Camera-type eye (tissue), 1 donor: ENCODE measurements around the genes HTR4 and ADRB2.

DNA sequence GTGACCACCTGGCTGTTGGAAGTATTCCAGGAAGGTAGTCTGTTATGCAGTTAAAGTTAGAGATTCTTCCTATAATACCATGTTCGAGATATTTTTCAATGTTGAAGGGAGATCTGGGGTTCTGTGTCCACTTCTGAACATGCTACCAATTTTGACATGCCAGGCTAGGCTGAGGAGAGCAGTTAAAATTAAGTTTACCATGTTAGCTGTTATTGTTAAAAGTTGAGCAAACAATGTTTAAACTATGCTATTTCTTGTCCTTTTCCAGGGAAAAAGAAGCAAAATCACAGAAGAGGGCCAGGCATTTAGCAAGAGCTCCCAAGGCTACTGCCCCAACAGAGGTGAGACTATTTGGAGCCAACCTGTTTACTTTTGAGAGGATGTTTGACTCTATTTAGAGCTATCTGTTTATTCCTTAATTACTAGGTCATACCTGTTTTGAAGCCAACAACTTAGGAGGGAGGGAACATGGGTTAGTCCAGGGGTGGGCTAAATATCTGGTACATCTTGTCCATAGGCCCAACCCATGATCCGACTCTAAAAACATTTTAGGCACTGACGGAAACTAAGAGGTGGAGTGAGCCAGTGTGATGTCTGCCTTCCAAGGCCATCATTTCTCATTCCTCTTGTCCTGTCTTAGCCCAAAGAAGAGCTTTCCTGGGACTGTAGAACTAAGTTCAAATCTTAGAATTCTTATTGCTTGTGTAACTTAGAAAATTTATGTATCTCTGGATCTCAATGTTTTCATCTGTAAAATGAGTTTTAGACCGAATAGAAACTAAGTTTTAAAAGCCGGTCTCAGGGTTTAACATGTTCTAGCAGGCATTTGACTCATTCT, 8.3 kb downstream of the SPINK5 start:
- RAMPAGE, long total RNA = no peak

DNA sequence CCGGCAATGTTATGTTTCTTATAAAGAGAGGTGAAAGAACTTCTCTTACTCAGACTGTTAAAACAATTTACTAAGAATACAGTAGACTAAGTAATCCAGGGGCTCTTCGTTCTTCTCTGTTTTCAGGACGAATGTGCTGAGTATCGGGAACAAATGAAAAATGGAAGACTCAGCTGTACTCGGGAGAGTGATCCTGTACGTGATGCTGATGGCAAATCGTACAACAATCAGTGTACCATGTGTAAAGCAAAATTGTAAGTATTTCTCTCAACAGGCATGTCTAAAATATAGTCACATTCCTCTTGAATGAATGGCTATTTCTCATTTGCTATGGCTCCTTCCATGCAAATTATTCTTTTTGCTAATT, 50.1 kb upstream of the SPINK14 start:
- RAMPAGE, long total RNA = no peak

- RAMPAGE, long total RNA = no peak
Measured at GRCh38 chr5:148453431-148453905, 69.7 kb downstream of the FBXO38 start.

DNA sequence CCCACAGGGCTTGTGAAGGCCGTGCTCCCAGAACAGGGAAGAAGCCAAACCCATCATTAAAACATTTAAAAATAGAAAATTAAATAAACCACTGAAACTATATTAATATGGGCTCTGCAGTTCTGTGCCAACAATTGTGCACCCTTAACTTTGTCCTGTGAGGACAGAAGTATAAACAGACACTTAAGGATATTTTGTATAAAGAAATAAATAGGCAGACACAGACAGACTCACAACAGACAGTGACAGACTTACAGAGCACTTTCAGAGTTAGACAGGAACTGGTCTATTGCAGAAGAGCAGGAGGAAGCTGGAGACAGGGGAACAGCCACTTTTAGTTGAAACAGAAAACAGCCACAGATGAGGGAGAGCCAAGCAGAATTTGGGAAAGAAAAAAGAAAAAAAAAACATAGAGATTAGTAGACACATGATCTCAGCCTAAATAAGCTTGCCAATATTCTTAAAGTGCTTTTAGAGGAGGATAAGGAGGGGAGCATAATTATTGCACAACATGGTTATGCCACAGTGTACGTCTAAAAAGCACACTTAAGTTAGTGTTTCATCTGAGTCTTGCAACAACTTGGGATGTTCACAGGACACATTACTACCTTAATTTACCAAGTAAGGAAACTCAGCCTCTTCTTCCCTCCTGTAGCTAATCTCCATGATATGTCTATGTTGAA, 82.0 kb downstream of the FBXO38 start:
- RAMPAGE, long total RNA = no peak

DNA sequence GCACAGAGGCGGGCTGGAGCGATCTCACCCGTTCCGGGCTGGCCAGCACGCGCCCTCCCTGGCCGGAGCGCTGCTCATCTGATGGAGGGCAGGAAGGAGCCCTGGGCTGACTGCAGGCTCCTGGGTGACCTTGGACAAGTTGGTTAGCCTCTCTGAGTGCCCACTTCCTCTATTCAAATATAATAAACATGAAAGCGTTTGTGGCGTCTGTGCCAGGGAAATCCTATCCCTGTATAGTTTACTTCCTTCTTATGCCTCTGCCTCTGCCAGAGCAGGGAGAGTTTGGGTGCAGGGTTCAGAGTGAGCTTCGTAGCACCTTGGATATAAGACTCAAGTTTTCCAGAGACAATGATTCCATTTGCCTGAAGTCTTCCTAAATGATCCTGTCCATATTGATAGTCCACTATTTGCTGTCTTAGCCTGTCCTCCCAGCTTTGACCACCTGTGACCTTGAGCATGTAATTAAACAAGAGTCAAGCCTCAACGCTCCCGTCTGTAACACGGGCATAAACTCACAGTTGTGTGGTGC, at the start of gene HTR4:
Gene HTR4, minus strand, starts transcription at position 80 of the 529 bp plus-strand sequence.
- RAMPAGE, long total RNA = no peak

DNA sequence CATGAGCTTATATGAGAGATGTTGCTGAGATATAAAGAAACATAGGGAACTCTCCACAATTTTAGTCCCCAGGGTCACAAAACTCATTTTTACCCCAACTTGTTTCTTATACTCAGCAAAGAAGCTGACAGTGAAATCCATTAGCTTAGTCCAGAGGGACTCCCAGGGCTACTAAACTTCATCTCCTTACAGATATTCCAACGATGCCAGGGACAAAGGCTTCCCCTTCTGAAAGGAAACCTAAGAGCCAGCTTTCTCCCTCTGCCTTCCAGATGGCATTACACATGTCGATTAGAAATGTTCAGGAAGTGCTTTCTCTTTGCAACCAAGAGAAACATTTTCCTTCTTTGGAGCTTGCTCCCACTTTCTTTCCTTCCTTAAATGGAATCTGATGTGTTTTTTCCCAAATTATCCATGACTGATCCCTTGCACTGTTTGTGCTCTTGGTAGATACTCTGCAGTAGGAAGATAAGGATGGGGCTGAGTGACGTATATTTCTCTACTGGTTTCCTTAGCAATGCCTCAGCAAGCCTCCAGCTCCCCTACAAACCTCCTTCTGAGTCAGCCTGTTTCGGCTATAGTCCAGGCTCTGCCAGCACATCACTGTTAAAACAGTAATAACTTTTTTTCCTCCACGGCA, 42.9 kb upstream of the HTR4 start:
- RAMPAGE, long total RNA = no peak

- RAMPAGE, long total RNA = start-site peak on the plus strand at chr5:148826593-148826632, 21 reads
Measured at GRCh38 chr5:148825966-148826887, at the start of gene ADRB2. Gene ADRB2 (plus strand): TSS chr5:148826611.

DNA sequence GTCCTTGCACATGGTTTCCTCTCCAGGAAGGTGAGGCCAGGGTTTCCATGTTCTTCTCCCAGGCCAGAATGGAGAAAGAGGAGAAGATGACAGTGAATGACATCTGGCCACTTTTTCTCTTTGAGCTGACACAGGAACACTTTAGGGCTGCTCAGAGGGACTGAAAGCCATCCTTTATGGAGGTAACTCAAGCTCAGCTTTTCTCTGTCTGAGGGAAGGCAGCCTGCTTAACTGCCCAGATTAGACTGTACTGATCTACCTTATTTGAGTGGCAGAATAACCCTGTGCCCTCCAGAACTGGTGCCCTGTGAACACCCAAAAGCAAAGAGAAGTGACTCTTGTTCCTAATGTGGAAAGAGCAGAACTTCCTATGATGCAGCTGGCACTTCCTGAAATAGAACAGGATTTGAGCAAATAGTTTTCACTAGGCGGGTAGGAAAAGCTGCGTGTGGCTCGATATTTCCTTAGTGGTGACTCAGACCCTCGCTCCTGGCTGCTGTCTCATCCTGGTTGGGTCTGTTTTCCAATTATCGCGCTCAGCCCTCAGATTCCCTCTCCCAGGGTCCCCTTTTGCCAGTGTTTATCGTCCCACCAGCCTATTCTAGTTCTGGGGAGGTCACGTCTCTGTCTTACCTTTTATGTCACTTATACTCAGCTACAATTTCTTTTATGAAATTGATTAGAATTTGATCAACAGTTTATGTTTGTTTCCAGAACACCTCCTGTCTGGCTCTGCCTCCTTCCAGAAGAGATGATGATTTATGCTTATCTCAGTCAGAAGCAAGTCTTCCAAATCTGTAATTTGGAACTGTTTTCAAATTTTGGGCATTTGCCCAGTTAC, 89.9 kb downstream of the SH3TC2 start:
- RAMPAGE, long total RNA = no peak

DNA sequence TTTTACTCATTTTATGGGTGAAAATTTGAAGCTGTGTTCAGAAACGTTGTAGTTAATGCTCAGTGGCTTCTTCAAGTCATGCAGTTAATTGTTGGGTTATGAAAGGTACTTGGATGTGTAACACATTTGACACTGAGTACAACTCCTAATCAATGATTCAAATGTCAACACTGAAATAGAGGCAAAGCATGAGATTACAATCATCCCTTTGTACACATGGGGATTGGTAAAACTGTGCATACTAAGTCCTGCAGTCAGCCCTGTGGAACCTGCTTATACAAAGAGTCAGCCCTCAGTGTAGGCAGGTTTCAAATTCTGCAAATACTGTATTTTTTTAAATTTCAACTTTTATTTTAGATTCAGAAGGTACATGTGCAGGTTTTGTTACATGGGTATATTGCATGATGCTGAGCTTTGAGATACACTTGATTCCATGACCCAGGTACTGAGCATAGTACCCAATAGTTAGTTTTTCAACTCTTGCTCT, 3.4 kb downstream of the ABLIM3 start:
- RAMPAGE, long total RNA = no peak

DNA sequence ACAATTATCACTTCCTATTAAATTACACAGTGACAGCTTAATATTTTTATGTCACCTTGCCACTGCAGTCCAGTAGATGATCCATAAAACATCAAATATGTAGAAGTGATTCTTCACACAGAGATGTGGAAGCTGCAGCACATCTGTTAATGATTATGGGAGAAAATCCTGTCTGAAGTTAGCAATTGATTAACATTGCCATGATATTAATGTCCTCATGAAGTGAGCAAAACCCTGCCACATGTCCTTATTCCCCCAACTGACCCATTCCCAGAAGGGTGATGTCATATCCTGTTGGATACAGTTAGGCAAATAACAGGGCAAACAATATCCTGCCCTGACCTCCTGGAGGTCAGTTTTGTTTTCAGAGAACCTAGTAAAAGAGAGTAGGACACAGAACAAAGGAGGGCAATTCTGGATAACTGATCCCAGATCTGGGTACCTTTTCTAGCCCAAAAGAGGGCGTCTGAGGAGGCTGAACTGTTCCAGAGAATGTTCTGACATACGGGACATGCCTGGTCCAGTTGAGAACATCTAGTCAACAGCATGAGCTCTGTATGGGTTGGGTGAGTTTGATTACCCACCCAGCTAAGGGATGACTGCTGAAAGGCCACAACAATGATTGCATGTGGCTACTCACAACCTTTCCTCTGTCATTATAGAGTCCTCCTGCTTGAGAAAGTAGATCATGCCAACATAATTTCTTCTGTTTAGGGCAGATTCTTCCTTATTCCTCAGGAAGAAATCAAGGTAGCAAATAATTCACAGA, 11.1 kb downstream of the ABLIM3 start:
- RAMPAGE, long total RNA = no peak

DNA sequence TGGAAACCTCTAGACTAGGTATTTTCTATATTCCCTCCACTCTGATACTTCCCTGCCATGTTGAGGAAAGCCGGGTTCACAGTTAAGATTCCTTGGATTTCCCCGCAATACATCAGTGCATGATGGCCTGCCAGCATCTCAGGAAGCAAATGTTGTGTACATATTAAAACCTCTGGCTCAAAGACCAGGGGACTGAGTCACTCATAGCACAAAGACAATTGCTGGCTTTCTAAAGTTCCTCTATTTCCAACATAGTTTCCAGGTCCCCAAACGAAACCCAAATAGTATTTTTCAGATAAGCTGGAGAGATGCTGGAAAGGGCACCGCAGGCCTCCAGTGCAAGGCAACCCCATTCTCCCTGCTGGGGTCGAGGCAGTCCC, 33.0 kb downstream of the ABLIM3 start:
- RAMPAGE, long total RNA = no peak

- RAMPAGE, long total RNA = no peak
Measured at GRCh38 chr5:149297103-149298208, 25.8 kb downstream of the AFAP1L1 start.

DNA sequence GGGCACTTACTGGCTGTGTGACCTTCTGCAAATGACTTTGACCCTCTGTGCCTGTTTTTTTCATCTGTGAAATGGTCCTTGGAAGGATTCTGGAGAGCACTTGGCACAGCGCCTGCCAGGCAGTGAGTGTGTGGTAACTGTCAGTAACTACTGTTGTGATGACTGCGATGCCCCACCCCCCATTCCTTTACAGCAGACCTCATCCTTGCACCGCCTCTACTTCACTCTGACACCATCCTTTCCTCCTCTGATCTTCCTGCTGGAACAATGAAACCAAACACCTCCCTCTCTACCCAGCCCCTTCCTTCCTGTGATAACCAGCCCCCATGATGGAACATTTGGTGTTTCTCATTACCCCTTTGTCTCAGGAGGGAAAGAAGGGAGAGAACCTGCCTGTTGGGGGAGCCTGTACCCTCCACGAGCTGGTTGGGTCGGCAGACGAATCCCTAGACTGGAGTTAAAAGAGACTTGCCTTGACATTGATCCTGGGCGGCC, 34.4 kb upstream of the GRPEL2 start:
- RAMPAGE, long total RNA = no peak

- RAMPAGE, long total RNA = no peak
Measured at GRCh38 chr5:149332535-149332944, 12.8 kb upstream of the GRPEL2 start.

DNA sequence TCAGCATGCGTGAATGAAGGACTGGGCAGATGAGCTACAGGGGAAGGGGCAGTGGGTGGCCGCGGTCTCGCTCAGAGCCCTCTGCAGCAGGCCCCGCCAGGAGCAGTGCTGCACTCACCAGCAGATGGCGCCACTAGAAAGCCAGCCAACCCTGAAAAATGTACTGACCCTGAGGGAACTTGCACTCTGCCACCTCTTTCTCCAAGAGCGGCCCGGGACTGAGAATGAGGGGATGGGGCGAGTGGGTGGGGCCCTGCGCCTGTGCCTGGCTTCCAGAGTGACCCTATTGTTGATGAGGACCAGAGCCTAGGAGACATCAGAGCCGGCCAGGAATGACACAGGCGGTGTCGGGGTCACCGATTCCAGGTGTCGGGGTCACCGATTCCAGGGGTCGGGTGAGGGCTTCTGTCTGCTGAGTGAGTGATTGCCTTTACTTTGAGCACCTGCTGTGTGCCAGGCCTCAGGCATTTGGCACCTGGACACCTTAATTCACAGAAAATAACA, 2.9 kb upstream of the IL17B start:
- RAMPAGE, long total RNA = no peak

DNA sequence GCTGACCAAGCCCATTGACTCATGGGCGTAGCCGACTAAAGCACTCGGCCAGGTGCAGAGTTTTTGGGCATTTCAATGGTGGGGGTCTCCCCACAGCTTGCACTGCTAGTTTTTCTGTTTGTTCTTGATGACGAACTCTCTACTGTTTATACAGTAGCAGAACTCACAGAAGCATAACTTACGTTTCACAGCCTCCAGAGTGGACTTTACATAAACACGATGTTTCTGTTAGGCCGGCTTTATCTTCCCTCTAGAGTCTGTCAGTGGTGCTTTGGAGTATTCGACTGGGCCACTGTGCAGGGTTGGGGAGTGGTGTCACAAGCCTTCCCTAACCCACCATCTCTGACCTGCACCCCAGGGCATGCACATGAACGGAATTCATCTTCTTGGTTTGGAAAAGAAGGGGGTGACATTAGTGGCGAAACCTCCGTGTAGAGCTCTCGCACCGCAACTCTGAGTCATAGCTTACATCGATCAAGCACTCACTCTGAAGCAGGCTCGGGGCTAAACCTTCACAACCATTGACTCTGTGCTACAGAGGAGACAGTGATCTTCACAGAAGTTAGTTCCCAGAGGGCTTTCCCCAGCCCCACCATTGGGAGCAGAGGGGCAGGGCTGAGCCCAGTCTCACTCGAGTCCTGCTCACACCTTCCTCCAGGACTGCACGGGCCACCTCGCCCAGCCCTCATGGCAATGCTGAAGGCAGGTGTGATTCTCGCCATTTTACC, 25.5 kb upstream of the IL17B start:
- RAMPAGE, long total RNA = no peak

GRCh38 chr5:149405157-149406180, 26.4 kb upstream of the IL17B start:
- RAMPAGE, long total RNA = no peak

DNA sequence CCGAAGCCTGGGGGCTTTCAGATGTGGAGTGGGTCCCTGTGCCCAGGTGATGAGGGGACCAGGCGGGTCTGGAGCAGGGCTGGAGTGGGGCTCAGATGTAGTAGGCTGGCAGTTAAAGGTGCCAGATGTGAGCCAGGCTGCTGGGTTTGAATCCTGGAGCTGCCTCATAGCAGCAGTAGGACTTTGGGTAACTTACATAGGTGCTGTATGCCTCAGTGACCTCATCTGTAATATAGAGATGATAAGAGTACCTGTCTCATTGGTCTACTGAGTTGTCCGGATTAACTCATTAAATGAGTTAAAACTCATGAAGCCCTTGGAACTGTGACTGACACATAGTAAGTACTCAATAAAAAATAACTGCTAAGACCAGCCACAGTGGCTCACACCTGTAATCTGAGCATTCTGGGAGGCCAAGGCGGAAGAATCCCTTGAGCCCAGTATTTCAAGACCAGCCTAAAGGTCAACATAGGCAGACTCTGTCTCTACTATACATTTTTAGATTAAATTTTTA, 32.2 kb upstream of the IL17B start:
- RAMPAGE, long total RNA = no peak

- RAMPAGE, long total RNA = no peak
Measured at GRCh38 chr5:149430165-149431221, 51.4 kb upstream of the IL17B start.

GRCh38 chr5:149433395-149434196, 54.5 kb upstream of the IL17B start:
- RAMPAGE, long total RNA = no peak